Measurements from ENCODE around the gene ALKBH5.

- PRO-cap, 4 experiments: peak in 3 of 4 experiments; most common plus-strand start chr17:17526577 (in 3); most common minus-strand start chr17:17526562 (in 2)
- RAMPAGE, long total RNA, 2 experiments: no peak in any of the 2 experiments
These were observed 30.1 kb upstream of the RASD1 start for GRCh38 chr17:17526287-17526785.

- PRO-cap, 4 experiments: no peak in any of the 4 experiments
- RAMPAGE, long total RNA, 2 experiments: no peak in any of the 2 experiments
These were observed 41.6 kb downstream of the PEMT start for GRCh38 chr17:17549647-17550525.

DNA sequence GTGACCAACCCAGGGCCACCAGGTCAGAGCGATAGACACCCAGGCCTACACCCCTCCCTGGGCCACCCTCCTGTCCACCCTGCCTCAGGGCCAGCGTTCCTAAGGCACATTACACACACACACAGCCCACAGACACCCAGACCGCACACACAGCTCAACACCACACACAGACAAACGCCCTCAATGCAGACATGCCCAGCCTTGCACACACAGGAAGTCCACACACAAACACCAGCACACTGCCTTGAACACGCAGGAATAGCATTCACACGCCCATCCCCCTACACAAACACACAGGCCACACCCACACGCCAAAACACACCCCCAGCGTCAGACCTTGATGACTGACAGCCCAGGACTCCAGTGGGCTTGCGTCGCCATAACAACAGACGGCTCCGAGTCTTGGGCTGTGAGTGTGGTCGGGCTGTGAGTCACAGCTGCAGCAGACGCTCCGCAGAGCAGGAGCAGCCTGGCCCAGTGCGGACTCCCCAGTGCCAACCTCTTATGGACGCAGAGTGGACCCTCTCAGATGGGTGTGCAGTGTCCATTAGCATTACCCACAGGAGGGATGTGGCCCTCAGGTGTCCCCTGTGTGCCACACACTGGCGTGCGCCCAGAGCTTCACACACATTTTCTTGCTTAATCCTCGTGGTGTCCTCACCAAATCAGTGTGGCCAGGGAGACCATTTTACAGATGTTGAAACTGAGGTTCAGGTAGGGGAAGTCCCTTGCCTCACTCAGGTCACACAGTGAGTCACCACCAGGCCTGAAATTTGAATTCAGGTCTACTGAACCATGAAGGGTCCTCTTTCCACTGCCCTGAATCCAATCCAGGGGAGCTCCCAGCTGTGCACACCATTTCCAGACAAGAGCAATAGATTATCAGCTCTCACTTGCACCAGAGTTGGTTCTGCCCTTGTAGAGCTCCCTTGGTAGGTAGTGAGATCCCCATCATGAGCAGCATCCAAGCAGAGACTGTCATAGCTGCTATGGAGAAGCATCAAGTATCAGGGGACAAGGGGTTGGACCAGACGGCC is 17.8 kb upstream of the RAI1 start:
- PRO-cap, 4 experiments: no peak in any of the 4 experiments
- RAMPAGE, long total RNA, 2 experiments: no peak in any of the 2 experiments

DNA sequence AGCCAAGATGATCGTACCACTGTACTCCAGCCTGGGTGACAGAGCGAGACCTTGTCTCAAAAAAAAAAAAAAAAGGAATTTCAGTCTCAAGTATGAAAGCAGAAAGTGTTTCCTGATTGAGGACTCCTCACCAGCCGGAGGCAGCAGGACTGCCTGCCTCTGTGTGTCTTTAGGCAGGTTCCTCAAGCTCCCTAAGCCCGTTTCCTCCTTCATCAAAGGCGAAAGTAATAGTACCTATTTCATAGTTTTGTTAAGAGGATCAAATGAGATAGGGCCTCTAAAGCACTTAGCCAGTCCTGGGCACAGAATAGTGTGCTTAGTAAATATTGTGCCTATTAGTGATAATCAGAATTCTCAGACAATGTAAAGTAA is 9.1 kb downstream of the RAI1 start:
- PRO-cap, 4 experiments: no peak in any of the 4 experiments
- RAMPAGE, long total RNA, 2 experiments: no peak in any of the 2 experiments

- PRO-cap, 4 experiments: peak in 3 of 4 experiments; most common plus-strand start chr17:17693815 (in 2); most common minus-strand start chr17:17693878 (in 2)
- RAMPAGE, long total RNA, 2 experiments: no peak in any of the 2 experiments
These were observed 12.2 kb downstream of the RAI1 start for GRCh38 chr17:17693037-17694235.

DNA sequence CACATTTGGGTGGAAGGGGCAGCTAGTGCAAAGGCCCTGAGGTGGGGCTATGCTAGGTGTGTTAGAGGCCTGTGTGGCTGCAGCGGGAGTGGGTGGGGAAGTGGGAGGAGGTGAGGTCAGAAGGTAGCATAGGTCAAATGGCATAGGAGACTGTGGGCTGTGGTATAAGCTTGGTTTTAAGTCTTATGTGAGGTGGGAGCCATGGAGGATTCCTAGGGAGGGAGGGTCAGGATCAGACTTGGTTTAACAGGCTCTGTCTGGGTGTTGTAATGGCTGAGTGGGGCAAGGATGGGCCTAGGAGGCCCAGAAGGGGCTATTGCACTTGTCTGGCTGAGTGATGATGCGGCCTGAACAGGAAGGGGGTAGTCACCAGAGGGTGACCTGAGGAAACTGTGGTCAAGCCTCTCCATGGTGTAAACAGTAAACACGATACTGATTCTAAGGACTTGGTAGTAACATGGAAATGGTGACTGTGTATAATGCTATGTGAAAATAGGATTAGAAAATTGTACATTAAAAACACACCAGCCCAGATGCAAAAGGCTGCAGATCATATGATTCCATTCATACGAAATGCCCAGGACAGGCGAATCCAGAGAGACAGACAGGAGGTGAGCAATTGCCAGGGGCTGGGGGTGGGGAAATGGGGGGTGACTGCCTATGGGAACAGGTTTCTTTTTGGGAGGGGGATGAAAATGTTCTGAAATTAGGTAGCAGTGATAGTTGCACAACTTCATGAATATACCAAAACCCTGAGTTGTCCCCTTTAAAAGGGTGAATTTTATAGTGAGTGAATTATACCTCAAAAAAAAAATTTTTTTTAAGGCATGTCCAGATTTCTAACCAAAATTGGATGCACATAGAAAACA is 31.3 kb downstream of the RAI1 start:
- PRO-cap, 4 experiments: no peak in any of the 4 experiments
- RAMPAGE, long total RNA, 2 experiments: no peak in any of the 2 experiments

DNA sequence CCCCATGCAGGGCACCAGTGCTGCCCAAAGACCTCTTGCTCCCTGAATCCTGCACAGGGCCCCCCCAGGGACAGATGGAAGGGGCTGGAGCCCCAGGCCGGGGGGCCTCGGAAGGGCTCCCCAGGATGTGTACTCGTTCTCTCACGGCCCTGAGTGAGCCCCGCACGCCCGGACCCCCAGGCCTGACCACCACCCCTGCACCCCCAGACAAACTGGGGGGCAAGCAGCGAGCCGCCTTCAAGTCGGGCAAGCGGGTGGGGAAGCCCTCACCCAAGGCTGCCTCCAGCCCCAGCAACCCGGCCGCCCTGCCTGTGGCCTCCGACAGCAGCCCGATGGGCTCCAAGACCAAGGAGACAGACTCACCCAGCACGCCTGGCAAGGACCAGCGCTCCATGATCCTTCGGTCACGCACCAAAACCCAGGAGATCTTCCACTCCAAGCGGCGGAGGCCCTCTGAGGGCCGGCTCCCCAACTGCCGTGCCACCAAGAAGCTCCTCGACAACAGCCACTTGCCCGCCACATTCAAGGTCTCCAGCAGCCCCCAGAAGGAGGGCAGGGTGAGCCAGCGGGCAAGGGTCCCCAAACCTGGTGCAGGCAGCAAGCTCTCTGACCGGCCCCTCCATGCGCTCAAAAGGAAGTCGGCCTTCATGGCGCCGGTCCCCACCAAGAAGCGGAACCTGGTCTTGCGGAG is 40.7 kb downstream of the SREBF1 start:
- PRO-cap, 4 experiments: no peak in any of the 4 experiments
- RAMPAGE, long total RNA, 2 experiments: no peak in any of the 2 experiments

DNA sequence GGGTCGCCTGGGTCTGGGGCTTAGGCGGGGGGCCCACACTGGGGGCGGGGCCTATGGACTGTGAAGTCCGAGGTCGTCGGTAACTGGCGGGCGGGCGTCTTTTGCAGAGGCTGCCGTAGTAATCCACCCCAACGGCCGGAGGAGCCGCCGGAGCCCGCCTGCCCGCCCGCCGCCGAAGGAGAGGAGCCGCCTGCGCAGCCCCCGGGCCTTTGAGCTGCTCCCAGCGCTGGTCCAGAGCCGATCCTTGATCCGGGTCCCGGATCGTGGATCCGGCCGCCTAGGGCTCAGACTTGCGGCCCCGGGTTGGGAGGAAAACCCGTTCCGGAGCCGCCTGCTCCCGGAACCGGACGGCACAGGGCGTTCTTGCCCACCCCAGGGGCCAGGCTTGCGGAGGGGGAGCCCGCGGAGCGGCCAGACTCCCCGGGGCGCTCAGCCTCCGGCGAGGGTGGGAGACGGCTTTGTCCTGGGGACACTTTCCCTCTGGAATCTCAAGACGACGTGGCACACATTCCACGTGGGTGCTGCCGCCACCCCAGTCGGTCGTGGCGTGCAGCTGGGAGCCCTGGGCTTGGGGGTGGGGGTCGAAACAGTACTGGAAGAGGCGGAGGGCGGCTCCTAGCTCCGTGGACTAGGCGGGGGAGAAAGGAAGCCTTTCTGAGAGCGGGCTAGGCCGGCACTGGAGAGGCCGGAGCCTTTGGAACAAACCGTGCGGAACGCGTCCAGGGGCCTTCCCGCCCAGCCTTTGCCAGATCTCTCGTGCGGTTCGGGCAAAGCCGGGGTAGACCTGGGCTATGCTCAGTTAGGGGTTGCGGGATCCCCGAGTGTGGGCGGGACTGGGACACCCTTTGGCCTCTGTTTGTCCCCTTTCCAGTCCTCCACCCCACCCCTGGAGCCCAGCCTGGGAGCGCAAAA is 26.7 kb downstream of the SREBF1 start:
- PRO-cap, 4 experiments: peak in 2 of 4 experiments; most common plus-strand start position 298 of the sequence (in 1); most common minus-strand start position 211 of the sequence (in 1)
- RAMPAGE, long total RNA, 2 experiments: no peak in any of the 2 experiments

GRCh38 chr17:17816367-17817414 is 20.1 kb downstream of the SREBF1 start:
- PRO-cap, 4 experiments: peak in 2 of 4 experiments; most common plus-strand start chr17:17816741 (in 1); most common minus-strand start chr17:17816857 (in 2)
- RAMPAGE, long total RNA, 2 experiments: no peak in any of the 2 experiments

GRCh38 chr17:17818040-17818409 is 18.8 kb downstream of the SREBF1 start:
- PRO-cap, 4 experiments: peak in 4 of 4 experiments; most common plus-strand start chr17:17818251 (in 3); most common minus-strand start chr17:17818231 (in 2)
- RAMPAGE, long total RNA, 2 experiments: no peak in any of the 2 experiments

DNA sequence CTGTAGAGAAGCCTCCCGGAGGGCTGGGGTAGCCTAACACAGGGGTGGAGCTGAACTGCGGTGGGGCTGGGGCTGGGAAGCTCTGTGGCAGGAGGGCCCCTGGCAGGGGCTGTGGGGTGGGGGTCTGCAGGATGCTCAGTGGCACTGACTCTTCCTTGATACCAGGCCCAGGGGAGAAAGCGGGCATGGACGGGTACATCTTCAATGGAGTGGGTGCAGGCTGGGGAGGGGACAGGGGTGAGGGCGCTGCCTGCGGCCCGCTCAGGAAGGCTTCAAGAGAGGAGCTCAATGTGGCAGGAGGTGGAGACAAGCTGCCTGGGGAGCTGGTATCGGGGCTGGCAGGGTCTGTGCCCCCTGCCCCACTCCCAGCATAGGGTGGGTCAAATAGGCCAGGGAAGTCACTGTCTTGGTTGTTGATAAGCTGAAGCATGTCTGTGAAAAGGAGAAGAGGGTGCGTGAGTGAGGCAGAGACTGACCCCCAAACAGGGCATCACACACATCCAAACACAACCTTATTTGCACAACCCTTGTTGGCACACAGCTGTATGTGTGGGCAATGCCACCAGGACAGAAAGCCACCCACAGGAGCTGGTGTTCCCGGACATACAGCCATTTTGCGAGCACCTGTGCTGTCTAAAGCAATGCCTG is 16.6 kb downstream of the SREBF1 start:
- PRO-cap, 4 experiments: peak in 1 of 4 experiments; most common minus-strand start position 590 of the sequence (in 1)
- RAMPAGE, long total RNA, 2 experiments: no peak in any of the 2 experiments

DNA sequence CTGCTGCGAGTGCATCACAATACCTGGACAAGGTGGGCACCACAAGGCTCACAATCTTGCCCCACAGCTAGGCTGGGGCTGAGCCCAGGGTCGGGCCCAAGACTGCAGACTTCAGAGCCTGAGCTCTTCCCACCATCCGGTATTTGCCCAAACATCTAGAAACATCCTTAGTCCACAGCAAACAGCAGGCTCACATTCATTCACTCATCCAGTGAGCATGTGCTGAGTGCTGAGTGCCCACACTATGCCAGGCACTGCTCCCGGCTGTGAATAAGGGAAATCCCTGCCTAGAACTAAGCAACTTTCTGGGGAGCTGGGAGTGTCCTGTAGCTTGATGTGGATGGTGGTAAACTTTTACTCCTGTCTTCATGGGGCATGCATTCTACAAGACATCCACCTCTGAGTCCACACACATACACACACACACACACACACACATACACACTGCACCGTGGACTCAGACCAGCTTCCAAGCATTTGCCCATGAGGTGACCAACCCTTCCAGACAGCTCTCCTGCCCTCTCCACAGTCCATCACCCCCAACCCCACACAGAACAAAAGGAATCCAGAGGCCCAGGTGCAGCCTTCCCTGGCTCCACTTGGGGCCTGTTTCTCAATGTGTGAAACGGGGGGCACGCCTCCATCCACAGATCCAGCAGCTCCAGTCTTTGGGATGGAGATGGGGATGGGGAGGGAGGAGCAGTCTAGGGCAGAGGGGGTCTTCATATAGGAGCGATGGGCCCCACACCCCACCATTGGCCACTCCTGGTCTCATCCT is 15.9 kb downstream of the SREBF1 start:
- PRO-cap, 4 experiments: peak in 2 of 4 experiments; most common plus-strand start position 207 of the sequence (in 1)
- RAMPAGE, long total RNA, 2 experiments: no peak in any of the 2 experiments

- PRO-cap, 4 experiments: no peak in any of the 4 experiments
- RAMPAGE, long total RNA, 2 experiments: no peak in any of the 2 experiments
These were observed 11.8 kb downstream of the SREBF1 start for GRCh38 chr17:17824648-17825798.

DNA sequence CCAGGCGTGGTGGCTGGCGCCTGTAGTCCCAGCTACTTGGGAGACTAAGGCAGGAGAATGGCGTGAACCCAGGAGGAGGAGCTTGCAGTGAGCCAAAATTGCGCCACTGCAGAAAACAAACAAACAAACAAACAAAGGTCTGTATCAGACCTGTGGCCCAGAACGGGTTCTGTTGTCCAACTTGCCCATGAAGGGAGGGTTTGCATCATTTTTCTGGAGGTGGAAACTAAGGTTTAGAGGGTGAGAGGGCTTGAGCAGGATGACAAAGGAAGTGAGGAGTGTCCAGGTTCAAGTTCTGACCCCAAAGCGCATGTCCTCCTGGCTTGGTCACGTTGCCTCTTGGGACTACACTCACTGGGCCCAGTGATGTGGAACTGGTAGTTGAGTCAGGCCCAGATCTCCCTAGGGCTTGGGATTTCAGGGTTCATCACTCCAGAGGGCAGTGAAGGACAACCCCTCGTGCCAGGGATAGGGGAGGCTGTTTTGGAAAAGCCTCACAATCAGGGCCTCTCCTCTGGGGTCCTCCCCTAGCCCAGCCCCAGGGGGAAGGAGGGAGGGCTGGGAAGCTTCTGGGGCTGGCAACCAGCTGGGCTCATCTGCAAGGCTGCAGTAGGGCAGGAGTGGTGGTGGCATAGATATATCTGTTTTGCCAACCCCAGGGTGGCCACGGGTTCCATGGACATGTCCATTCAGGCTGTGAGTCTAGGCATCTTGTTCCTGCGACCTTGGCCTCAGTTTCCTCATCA is 1.7 kb downstream of the SREBF1 start:
- PRO-cap, 4 experiments: peak in 4 of 4 experiments; most common plus-strand start position 330 of the sequence (in 3); most common minus-strand start position 273 of the sequence (in 3)
- RAMPAGE, long total RNA, 2 experiments: no peak in any of the 2 experiments

DNA sequence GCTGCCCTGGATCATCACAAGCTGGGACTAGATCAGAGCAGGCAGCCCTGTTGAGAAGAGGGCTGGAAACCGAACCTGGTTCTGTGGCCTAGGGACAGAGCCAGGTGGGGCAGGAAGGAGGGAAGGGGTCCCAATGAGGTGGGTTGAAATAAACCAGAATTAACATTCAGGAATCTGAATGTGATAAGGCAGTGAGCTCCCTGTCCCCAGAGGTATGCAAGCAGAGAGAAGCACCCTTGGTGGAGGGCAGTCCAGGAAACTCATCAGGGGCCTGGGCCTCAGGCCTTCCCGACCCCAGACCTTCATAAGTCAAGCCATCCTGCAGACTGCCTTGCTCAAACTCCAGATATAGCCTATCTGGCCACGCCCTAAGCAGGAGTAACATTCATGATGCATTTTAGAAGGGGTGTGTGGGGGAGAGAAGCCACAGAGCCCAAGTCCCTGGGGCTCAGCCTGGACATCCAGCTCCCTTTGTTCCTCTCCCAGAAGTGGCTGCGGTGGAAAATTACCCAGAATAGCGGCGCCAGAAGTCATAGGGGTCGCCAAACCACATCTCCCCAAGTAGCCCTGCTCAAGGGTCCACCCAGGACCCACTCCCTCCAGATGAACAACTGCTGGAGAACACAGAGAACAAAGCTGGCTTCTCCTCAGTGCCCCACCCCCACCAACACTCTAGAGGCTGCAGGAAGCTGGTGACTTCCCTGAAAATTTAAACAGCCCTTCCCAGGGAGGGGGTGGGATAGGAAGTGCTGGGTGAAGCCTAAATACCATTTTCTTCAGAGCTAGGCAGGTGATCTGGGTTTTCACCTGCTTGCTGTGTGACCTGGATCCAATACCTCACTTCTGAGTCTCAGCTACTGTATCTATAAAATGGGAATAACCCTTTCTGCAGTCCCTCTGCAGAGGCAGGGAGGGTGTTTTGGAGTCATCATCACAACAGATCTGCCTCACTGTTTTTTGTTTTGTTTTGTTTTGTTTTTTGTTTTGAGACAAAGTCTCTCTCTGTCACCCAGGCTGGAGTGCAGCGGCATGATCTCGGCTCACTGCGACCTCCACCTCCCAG is 1.4 kb upstream of the SREBF1 start:
- PRO-cap, 4 experiments: peak in 4 of 4 experiments; most common plus-strand start position 427 of the sequence (in 1); most common minus-strand start position 672 of the sequence (in 3)
- RAMPAGE, long total RNA, 2 experiments: no peak in any of the 2 experiments

- PRO-cap, 4 experiments: peak in 1 of 4 experiments; most common minus-strand start chr17:17841852 (in 1)
- RAMPAGE, long total RNA, 2 experiments: no peak in any of the 2 experiments
These were observed 5.0 kb upstream of the SREBF1 start for GRCh38 chr17:17841685-17842264.

DNA sequence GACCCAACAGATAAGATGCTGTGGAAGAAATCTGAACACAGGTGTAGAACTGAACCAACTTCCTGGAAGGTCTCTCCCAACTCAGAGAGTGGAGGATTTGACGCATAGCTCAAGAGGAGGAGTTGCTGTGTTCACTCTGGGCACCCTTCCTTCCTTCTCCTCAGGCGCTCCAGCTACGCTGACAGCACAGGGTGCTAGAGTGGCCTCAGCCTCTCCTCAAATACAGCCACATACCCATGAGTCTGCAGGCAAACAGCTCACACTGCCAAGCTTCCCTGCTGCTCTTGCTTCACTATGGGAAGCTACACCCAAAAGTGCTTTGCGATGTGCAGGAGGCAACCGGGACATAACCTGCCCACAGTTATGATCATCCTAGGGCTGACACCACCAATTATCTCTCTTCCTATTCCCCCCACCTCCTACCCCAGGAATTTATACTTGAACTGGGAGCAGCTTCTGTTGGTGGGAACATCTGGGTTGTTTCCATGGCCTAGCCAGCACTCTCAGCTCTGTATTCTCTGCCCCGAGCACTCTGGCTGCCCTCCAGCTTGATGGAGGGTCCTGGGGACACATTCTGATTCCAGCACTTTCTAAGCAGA is 40.2 kb upstream of the SREBF1 start:
- PRO-cap, 4 experiments: no peak in any of the 4 experiments
- RAMPAGE, long total RNA, 2 experiments: no peak in any of the 2 experiments

DNA sequence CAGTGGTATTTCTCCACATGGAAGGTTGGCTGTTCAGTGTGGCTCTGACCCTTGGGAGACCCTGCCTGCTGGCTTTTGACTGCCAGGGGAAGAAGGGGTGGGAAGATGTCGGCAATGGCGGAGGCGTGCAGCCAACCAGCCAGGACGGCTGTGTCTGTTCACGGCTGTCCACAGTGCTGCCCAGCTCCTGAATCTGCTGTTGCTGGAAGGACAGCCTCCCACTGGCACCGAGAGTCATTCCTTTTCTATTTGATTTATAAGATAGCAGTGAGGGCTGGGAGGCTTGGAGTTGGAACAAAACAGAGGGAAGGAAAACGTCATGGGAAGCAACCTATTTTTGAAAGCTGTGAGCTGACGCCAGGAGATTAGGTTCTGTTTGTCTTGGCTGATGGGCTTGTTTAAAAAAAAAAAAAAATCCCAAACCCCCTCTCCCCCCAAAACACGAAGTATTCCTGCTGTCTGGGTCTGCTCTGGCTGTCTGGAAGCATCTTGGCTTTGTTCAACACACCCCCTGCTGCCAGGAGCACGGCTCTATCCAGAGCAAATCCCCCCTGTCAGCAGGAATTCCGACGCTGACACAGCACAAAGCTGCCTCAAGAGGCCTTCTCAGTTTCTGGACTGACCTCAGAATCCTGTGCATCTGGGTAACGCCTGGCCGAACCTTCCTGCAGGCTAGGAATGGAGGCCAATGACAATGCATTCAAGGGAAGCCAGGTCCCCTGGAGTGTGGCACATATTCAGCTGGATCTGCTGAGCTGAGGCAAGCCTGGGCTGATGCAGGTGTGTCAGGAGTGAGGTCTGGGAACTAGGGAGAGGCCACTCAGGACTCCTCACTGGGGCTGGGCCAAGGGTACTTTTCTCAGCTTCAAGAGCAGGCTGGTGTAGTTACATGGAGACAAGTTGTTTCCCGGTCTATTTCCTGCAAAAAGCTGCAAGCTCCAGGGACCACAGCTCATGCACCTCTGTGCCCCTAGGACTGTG is 41.0 kb upstream of the SREBF1 start:
- PRO-cap, 4 experiments: peak in 4 of 4 experiments; most common plus-strand start position 449 of the sequence (in 2); most common minus-strand start position 195 of the sequence (in 4)
- RAMPAGE, long total RNA, 2 experiments: no peak in any of the 2 experiments

GRCh38 chr17:18109228-18109694 is 705 bp downstream of the MYO15A start:
- PRO-cap, 4 experiments: peak in 3 of 4 experiments; most common plus-strand start chr17:18109382 (in 3)
- RAMPAGE, long total RNA, 2 experiments: no peak in any of the 2 experiments

- PRO-cap, 4 experiments: peak in 4 of 4 experiments; most common plus-strand start chr17:18183828 (in 3); most common minus-strand start chr17:18183750 (in 3)
- RAMPAGE, long total RNA, 2 experiments: start-site peak on the plus strand in 1 of 2 experiments, at chr17:18183837-18183842 at its widest, 18 reads per replicate
These were observed at the start of gene ALKBH5 for GRCh38 chr17:18183556-18184167. ALKBH5 (plus strand) TSS chr17:18183828.